Peyer's patch (tissue), 4 donors: ENCODE results near the gene ALKBH3.

- PRO-cap: unidirectional peak, minus-strand start at chr11:35146156
- RAMPAGE, long total RNA, 4 experiments: no peak in any of the 4 experiments
These were observed 7.0 kb downstream of the CD44 start for GRCh38 chr11:35145894-35146509.

DNA sequence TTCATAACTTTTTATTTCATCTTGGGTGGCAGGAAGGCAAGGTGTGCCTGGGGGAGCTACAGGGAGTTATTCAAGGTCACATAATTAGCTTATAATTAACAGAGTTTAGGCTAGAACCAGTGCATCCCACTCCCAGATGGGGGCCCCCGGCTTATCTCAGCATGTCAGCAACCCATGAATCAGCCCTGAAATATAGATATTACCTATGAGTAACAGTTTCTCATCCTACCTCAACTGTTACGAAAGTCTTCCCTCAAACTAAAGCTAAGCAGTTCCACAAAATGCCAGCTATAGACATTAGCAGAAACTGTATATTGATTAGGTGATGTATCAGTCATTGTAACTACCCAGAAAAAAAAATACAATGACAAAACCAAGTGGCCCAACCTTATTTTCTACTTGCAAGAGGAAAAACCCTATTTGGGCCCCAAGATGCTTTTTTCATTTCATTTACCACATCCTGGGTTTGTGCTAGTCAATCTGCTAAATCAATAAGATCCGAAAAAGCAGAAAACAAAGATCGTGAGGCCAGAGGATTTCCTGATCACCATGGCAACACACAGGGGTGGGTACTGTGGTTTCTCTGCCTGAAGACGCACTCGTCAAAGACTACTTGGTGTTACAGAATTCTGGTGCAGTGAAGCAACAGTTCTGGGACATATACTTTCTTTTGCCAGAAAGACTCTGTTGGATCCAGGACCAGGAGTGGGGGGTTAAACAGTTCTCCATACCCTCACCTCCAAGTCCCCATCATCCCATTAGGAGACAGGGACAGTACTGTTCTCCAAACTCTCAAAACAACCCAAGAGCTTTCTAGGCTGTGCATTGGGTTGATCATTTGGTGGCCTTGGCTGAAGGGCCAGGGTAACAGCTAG is 26.9 kb downstream of the CD44 start:
- PRO-cap: unidirectional peak, plus-strand start at position 637 of the sequence
- RAMPAGE, long total RNA, 4 experiments: no peak in any of the 4 experiments

GRCh38 chr11:35167310-35167887 is 28.4 kb downstream of the CD44 start:
- PRO-cap: no peak
- RAMPAGE, long total RNA, 4 experiments: no peak in any of the 4 experiments

- PRO-cap: no peak
- RAMPAGE, long total RNA, 4 experiments: no peak in any of the 4 experiments
These were observed 34.1 kb downstream of the CD44 start for GRCh38 chr11:35172904-35173585.

DNA sequence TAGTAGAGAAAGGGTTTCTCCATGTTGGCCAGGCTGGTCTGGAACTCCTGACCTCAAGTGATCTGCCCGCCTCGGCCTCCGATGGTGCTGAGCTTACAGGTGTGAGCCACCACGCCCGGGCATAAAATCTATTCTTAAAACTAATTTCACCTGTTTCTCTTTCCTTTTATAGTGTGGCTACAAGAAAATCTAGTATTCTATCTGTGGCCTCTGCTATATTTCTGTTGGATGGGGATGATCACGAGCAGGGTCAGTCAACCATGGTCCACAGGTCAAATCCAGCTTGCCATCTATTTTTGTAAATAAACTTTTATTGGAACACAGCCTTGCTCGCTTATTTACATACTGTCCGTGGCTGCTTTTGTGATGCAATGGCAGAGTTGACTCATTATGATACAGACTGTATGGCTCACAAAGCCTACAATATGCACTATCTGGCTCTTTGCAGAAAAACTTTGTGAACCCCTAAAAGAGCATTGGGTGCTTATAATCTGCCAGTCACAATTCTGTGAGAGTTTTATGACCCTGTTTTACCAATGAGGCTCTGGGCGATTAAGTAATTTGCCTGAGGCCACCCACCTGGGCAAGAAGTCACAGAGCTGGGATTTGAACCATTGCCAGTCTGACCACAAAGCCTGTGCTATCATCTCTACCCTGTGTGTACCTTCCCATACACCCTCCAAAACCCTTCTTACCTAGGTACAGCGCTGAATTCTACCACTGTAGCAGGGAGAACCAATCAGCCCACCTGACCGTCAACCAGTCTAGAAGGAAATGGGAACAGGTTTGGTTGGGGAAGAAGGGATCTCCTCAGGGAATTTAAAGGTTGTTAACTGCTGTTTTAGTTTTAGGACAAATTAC is 28.3 kb downstream of the SLC1A2 start:
- PRO-cap: no peak
- RAMPAGE, long total RNA, 4 experiments: no peak in any of the 4 experiments

DNA sequence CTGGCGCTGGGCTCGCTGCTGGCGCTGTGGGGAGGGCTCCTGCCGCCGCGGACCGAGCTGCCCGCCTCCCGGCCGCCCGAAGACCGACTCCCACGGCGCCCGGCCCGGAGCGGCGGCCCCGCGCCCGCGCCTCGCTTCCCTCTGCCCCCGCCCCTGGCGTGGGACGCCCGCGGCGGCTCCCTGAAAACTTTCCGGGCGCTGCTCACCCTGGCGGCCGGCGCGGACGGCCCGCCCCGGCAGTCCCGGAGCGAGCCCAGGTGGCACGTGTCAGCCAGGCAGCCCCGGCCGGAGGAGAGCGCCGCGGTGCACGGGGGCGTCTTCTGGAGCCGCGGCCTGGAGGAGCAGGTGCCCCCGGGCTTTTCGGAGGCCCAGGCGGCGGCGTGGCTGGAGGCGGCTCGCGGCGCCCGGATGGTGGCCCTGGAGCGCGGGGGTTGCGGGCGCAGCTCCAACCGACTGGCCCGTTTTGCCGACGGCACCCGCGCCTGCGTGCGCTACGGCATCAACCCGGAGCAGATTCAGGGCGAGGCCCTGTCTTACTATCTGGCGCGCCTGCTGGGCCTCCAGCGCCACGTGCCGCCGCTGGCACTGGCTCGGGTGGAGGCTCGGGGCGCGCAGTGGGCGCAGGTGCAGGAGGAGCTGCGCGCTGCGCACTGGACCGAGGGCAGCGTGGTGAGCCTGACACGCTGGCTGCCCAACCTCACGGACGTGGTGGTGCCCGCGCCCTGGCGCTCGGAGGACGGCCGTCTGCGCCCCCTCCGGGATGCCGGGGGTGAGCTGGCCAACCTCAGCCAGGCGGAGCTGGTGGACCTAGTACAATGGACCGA is 637 bp downstream of the FJX1 start:
- PRO-cap: no peak
- RAMPAGE, long total RNA, 4 experiments: no peak in any of the 4 experiments

GRCh38 chr11:35620001-35620688 is 1.9 kb downstream of the FJX1 start:
- PRO-cap: no peak
- RAMPAGE, long total RNA, 4 experiments: no peak in any of the 4 experiments

- PRO-cap: bidirectional peak, plus-strand start at chr11:35663212, minus-strand start at chr11:35663102
- RAMPAGE, long total RNA, 4 experiments: start-site peak on the plus strand in 1 of 4 experiments, at chr11:35663292-35663487 at its widest, 66 reads per replicate
These were observed 608 bp downstream of the TRIM44 start for GRCh38 chr11:35662946-35663820.

GRCh38 chr11:35702576-35702874 is 40.0 kb downstream of the TRIM44 start:
- PRO-cap: no peak
- RAMPAGE, long total RNA, 4 experiments: no peak in any of the 4 experiments

DNA sequence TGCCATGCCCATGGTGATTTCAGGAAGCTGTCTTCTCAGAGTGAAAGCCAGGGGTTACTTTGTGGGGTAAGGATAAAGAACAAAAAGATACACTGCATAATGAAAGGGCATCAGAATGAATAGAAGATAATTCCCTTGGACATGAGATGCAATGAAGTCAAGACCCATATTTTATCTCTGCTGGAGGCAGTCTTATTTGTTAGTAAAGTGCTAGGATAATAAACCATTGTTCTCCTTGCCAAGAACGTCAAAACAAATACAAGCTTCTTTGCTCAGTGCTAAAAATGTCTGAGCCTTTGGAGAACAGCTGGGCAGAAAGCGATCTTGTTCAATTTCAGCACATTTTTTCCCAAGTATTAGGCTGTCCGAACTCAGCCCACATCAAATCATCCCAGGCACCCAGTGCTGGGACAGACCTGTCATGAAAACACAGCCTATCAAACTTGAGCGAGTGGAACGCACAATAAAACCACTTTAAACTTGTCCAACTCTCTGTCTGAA is 38.0 kb upstream of the LDLRAD3 start:
- PRO-cap: no peak
- RAMPAGE, long total RNA, 4 experiments: no peak in any of the 4 experiments

GRCh38 chr11:36356125-36356383 is 60.0 kb downstream of the PRR5L start:
- PRO-cap: no peak
- RAMPAGE, long total RNA, 4 experiments: no peak in any of the 4 experiments

DNA sequence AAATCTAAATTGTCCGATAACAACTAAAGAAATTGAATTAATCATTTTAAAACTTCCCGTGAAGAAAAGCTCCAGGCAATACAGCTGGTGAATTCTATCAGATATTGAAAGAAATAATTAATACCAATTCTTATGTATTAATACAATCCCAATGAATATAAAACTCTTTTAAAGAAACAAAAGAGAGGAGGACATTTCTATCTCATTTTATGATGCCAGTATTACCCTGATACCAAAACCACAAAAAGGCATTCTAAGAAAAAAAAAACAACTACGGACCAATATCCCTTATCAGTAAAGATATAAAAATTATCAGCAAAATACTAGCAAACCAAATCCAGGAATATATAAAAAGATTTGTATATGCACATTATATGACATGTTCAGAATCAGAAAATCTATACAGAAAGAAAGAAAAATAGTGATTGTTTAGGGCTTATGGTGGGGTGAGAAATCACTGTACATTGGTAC is 1006.1 kb downstream of the LRRC4C start:
- PRO-cap: no peak
- RAMPAGE, long total RNA, 4 experiments: no peak in any of the 4 experiments

- PRO-cap: no peak
- RAMPAGE, long total RNA, 4 experiments: no peak in any of the 4 experiments
These were observed 743.0 kb downstream of the LRRC4C start for GRCh38 chr11:40716246-40717045.

DNA sequence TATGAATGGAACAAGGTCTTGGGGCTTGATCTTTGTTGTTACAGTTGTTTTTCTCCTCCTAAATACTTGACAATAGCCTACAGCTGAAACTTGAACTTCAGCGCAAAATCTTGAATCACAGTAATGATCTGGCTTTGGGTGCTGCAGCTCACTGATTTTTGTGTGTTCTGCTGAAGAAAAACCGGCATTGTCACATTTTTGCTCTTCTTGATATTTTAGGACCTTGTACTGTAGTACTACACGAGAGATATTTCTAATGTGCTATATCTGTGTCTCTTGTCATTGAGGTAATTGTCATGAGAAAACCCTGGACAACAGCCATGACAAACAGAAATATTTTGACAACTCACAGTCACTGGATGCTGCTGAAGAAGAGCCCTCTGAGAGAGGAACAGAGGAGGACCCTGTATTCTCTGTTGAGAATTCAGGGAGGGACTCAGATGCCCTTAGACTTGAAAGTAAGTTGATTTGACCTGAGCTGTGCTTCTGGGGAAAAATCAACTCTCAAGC is 77.2 kb downstream of the TTC17 start:
- PRO-cap: no peak
- RAMPAGE, long total RNA, 4 experiments: start-site peak on the plus strand in 2 of 4 experiments, centred at positions 307 to 436 of the sequence, 16 to 96 reads per replicate

- PRO-cap: no peak
- RAMPAGE, long total RNA, 4 experiments: no peak in any of the 4 experiments
These were observed 124.7 kb upstream of the HSD17B12 start for GRCh38 chr11:43555758-43556318.

GRCh38 chr11:43681678-43681993 is 1.1 kb downstream of the HSD17B12 start:
- PRO-cap: no peak
- RAMPAGE, long total RNA, 4 experiments: no peak in any of the 4 experiments

DNA sequence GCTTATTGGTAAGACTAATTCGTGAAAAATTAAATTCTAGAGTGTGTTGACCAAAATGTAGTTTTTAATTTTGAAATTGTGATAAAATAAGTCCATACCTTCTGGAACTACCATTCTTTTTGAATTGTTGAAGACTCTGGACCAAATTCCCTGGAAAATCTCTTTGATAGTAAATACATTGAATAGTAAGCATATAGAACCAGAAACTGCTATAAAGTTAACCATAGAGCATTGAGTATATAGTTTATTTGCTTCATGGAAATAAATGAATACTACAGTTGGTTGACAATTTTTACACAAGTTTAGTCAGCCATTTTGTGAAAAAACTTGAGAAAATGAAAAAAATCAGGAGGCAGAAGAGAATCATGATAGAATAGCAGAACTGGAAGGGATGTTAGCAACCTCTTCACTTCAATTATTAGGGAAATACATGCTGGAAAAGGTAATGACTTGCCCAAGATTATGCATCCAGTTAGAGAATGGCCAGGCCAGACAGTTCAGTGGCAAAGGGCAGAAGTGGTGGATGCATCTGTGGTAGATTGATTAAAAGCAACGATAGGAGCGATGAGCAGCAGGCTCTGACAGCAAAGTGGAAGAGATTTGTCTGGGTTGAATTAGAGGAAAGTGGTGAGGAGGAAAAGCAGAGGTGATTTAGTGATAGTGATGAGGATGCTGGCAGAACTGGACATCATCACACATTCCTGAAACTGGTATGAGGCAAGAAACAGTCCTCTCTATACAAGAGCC is 12.3 kb downstream of the HSD17B12 start:
- PRO-cap: no peak
- RAMPAGE, long total RNA, 4 experiments: start-site peak on the plus strand in 1 of 4 experiments, centred at positions 258 to 401 of the sequence, 16 to 23 reads per replicate

GRCh38 chr11:43747486-43747930 is 67.0 kb downstream of the HSD17B12 start:
- PRO-cap: no peak
- RAMPAGE, long total RNA, 4 experiments: no peak in any of the 4 experiments

DNA sequence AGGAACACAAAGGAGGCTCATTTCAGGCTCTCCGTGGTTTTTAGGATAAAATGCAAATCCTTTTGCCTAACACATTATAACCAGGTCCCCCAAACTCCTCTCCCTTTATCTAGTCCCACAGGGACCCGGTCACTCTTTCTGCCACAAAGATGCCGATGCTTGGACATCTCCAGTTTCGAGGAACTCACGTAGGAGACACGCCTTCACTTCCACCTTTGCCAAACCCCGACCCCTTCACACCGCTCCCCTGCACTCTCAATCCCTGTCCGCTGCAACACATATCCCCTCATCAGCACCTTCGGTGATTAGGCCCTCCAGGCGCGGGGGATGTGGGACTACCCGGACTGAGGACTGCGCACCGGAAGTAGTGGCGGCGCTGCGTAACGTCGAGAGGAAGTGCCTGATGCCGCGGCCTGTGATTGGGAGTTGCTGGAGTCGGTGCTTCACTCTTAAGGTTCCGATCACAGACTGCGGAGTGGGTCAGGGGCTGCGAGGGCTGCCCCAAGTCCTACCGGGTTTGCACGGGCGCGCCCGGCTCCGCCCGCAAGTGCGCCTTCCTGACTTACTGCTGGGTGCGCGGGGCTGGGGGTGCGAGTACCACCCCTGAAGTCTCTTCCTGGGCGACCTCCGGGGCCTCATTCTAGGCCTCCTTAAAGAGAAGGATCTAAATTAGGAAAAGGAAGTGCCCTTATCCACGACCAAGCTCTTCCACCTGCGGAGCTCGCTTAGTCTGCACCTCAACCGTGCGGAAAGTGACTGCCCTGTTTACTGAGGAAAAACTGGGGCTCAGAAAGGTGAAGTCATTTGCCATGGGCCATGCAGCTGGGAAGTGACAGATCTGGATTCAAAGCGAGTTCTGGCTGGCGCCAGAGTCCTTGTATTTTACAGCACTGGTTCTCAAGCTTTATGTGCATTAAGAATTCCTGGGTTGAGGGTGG is at the start of gene ALKBH3:
Gene ALKBH3, plus strand, starts transcription at position 446 of the 938 bp plus-strand sequence.
- PRO-cap: bidirectional peak, plus-strand start at position 466 of the sequence, minus-strand start at position 353 of the sequence
- RAMPAGE, long total RNA, 4 experiments: start-site peak on the plus strand in 3 of 4 experiments, centred at positions 450 to 702 of the sequence, 19 to 54 reads per replicate

GRCh38 chr11:43892011-43892300 is 11.3 kb downstream of the ALKBH3 start:
- PRO-cap: no peak
- RAMPAGE, long total RNA, 4 experiments: no peak in any of the 4 experiments